ENCODE measurements around the genes ATF2 and HOXD12.

- PRO-cap, result no peak
These were observed 2.6 kb upstream of the WIPF1 start for GRCh38 chr2:174599871-174600887.

- PRO-cap, result no peak
These were observed 23.3 kb upstream of the CHRNA1 start for GRCh38 chr2:174787435-174788112.

- PRO-cap, result no peak
These were observed 43.2 kb upstream of the CHN1 start for GRCh38 chr2:175048353-175048876.

DNA sequence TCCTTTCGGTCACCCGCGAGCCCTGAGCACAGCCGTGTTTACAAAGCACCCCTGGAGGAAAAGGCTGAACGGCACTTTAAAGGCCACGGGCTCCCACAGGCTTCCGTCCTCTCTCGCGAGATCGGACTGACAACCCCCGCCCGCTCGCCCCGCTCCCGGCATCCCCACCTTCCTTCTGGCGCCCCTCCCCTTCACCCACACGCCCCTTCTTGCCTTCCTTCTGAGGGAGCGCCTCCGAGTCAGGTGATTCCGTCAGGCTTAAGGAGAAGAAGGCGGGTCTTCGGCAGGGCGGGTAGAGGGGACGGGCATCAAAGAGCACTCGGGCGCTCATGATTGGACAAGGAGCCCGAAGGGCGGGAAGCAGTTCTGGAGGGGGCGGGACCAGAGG, at the start of gene ATF2:
Gene ATF2, minus strand, starts transcription at position 131 of the 388 bp plus-strand sequence.
- PRO-cap, result bidirectional peak, plus-strand start outside the sequence, minus-strand start at position 52 of the sequence

GRCh38 chr2:175704726-175705071, 297.4 kb downstream of the LNPK start:
- PRO-cap, result no peak

DNA sequence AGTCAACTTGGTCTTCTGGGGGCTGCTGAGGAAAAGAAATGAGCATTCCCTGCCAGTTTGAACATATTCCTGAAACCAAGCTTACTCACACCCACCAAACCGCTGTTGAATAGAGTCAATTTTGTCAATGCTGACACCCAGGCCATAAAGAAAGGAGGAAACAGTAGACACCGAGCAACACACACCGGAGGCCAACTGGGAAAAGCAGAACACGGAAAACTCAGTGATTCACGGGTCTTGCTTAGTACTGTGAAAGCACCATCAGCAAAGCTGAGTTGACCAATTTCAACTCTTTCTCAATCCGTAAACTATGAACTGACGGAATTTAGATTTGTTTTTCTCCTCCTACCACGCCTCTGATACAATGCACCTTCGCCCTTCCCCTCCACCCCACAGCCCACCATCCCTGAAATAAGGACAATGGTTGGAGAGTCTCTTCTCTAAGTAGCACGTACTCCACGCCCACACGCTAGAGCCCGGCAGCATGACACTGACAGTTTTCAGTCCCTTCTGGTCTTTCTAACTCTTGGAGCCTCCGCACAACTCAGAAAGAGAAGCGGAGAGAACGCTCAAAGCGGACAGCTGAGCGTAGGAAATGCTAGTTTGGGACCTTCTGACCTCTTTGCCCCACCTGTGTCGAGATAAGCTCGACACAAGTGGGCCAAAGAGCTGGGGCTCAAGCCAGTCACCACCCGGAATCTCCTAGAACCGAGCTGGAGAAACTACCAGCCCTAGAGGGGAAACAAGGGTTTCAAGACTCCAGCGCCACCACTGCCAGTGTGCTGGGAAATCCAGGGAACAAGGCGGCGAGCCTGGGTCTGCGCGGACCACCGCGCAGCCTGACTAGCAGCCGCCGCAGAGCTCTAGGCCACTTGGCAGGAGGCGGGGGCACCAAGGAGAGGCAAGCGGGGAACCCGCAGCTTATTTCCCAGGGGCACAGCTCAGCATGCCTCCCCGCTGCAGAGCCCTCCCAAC, 618 bp downstream of the LNPK start:
- PRO-cap, result unidirectional peak, plus-strand start at position 147 of the sequence; unidirectional peak, plus-strand start at position 177 of the sequence; unidirectional peak, plus-strand start at position 503 of the sequence; bidirectional peak, plus-strand start at position 871 of the sequence, minus-strand start at position 704 of the sequence

GRCh38 chr2:176096189-176096974, 3.2 kb upstream of the HOXD12 start:
- PRO-cap, result no peak

DNA sequence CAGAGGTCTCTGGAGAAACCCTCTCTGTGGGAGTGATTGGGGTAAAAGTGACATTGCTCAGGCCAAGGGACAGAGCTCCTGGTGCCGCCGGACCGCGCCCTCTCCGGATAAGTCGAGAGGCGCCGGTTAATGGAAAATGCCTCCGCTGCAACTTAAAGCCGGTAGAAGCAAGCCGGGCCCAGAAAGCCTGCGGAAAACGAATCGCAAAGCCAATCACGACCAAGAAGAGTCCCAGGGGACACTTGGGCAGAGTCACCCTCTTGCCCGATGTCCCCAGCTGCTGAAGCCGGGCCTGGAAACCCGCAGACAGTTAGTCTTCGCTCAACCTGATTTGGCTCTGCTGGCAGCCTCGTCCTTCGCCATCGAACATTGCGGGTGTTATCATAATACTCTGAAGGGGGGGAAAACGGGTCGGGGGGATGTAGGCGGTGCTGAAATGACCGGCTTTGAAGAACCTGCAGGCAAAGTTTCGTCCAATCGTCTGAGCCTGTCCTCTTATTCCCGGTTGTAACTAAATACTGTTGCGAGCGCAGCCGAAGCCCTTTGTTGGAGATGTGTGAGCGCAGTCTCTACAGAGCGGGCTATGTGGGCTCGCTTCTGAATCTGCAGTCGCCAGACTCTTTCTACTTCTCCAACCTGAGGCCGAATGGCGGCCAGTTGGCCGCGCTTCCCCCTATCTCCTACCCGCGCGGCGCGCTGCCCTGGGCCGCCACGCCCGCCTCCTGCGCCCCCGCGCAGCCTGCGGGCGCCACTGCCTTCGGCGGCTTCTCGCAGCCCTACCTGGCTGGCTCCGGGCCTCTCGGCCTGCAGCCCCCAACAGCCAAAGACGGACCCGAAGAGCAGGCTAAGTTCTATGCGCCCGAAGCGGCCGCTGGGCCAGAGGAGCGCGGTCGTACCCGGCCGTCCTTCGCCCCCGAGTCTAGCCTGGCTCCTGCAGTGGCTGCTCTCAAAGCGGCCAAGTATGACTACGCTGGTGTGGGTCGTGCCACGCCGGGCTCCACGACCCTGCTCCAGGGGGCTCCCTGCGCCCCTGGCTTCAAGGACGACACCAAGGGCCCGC, at the start of gene HOXD12:
Gene HOXD12, plus strand, starts transcription at position 546 of the 1,060 bp plus-strand sequence.
- PRO-cap, result no peak

DNA sequence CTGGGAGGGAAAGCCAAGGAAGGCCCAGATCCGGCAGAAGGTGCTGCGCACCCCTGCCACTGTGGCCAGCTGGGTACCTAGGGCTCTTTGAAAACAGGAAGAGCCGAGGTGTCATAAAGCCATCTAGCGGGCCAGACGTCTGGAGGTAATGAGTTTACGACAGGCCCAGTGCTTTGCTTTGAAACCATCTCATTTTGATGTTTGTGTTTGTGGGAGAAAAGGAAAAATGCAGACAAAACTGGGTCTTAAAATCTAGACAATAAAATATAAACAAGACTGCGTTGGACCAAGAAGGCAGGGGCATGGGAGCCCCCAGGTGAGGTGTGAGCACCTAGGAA, 3.2 kb downstream of the HOXD9 start:
- PRO-cap, result no peak

DNA sequence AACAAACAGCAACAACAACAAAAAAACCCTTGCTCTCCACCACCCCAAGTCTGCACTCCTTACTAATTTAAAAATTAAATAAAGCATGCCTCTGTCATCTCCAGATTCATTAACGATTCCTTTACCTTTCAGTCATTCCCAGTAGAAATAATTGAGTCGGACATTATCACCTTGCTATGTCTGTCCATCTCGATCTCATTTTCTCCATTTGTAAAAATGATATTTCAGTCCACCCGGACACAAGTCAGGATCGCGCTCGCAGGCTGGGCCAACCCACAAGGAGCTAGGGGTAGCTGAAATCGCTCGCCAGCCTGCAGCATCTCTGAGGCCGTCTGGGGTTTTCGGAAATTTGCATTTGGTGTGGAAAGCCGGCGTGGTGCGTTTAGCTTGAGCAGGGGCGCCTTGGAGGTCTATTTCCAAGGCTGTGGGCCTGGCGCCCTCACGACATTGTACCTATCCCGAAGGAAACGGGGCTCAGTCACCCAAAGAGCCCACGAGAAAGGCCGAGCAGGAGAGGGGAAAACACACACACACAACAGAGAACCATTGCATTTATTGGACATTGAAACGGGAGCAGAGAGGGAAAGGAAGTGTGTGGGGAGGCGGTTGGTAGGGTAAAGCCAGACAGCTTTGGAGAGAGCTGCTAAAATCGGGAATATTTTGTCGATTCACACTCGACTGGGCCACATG, 1.4 kb upstream of the HOXD8 start:
- PRO-cap, result no peak

- PRO-cap, result no peak
These were observed 10.1 kb downstream of the HOXD8 start for GRCh38 chr2:176139494-176140091.

DNA sequence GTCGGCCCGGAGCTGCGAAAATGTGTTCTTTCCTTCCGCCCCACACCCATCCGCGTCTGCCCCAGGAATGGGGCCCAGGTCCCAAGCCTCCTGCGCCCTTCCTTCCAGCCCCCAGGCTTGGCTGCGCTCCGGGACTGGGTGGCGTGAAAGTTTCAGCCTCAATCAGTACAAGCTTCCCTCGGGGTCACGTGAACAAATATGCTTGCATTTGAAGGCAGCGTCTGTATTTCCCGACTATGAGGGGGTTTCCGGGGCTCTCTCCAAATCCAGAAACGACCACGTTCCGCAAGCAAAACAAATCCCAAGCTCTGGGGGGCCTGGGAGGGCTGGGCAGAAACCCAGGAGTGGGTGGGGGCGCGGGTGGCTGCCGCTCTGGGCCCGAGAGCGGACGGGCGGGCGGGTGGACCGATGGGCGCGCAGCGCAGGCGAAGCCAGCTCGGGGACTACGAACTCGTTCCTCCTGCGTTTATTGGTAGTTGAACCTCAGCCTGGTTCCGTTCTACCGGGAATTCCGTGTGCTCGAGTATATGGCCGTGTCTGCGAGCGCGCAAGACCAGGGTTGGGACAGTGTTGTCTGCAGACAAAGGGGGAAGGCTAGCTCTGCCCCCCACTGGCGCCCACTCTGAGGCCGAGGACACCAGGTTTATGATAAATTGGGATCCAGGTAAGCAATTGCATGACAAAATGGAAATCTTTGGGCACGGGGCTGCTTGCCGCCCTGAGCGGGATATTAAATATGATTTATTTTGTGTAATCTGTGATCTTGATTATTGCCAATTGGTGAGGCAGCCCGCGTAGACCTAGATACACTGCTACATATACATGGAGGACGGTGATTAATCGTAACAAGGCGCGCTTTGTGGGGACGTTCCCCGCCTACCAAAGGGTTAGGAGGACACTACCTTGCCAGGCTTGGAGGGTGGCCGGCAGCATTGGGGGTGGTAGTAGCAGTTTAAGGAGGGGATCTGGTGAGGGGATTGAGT, 3.6 kb downstream of the HOXD3 start:
- PRO-cap, result no peak

- PRO-cap, result no peak
These were observed 5.0 kb downstream of the HOXD3 start for GRCh38 chr2:176161944-176162678.

DNA sequence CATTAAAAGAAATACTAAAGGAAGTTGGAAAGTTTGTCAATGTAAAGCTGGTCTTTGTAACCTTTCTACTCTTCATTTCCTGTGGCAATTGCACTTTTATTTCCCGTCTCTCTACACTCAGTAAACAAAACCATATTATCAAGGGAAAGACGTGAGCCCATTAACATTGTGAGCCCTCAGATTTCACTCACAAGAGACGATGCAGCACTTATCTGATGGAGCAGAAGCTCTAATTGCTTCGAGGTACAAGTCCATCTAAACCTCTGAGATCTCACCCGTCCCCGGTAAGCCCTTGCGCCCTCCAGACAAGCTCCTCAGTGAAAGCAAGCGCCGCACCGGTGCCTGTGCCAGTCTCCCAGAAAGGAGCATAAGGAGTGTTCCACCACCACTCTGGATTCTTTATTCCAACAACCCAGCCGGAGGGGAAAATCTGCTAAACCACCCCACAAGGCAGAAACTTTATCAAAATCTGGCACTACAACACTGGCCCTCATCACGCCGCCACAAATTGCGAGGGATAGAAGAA, 942 bp upstream of the HOXD1 start:
- PRO-cap, result no peak

DNA sequence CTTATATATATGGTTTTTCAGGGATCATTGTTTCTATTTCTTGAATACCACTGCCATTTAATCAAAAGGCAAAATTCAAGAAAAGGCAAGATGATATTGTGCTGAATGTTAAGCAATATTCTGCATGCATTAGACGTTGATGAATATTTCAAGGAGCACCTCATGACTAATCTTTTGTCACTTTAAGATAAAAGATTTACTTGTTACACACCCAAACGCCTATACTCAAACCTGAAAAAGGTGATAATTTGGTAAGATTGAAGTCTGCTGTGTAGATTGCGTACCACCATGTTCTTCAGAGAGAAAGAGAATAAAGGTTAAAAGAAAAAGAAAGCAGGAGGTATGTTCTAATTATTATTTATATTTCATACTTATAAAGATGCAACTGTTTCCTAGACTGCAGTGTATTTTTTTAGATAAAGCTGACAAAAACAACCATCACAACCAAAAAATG, 196.5 kb downstream of the MTX2 start:
- PRO-cap, result no peak

DNA sequence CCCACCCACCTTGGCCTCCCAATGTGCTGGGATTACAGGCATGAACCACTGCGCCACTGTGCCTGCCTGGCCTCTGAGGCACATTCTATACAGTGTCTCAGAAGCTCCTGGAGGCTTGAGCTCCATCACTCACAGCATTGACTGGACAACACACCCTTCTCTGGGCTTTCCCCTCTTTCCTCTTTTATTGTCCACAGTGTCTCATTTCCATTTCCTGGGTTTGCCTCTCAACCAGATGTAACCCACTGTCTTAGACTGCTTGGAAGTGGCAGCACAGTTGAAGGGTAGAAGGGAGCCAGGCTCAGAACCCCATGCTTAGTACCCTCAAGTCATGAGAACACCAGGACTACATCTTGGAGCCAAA, 208.1 kb downstream of the MTX2 start:
- PRO-cap, result no peak

GRCh38 chr2:176496699-176497176, 227.5 kb downstream of the MTX2 start:
- PRO-cap, result no peak

DNA sequence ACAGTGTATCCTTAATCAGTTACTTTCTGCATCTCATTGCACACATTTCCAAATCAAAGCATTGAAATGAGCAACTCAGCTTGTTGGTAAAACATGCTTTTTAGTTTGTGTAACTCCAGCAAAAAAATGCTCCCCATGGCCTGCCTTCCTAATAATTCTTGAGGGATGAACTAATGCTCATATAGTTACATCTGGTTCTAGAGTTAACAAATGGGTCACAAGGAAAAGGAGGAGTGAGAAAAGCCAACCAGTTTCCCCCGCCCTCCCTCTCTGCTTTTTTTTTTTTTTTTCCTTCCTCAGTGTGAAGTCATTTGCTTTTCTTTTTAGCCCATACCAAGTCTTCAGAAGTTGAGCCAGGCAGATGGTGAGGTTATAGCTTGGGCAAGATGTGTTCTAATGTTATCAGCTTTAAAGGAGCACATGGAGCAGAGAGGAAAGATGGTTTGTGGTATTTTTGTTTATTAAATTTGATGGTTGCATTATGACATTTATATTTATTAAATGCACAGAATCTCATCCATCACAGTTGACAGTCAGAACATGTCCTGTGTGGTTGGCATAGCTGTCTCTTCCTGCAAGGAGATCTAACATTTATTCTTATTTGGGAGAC, 231.8 kb downstream of the MTX2 start:
- PRO-cap, result no peak

DNA sequence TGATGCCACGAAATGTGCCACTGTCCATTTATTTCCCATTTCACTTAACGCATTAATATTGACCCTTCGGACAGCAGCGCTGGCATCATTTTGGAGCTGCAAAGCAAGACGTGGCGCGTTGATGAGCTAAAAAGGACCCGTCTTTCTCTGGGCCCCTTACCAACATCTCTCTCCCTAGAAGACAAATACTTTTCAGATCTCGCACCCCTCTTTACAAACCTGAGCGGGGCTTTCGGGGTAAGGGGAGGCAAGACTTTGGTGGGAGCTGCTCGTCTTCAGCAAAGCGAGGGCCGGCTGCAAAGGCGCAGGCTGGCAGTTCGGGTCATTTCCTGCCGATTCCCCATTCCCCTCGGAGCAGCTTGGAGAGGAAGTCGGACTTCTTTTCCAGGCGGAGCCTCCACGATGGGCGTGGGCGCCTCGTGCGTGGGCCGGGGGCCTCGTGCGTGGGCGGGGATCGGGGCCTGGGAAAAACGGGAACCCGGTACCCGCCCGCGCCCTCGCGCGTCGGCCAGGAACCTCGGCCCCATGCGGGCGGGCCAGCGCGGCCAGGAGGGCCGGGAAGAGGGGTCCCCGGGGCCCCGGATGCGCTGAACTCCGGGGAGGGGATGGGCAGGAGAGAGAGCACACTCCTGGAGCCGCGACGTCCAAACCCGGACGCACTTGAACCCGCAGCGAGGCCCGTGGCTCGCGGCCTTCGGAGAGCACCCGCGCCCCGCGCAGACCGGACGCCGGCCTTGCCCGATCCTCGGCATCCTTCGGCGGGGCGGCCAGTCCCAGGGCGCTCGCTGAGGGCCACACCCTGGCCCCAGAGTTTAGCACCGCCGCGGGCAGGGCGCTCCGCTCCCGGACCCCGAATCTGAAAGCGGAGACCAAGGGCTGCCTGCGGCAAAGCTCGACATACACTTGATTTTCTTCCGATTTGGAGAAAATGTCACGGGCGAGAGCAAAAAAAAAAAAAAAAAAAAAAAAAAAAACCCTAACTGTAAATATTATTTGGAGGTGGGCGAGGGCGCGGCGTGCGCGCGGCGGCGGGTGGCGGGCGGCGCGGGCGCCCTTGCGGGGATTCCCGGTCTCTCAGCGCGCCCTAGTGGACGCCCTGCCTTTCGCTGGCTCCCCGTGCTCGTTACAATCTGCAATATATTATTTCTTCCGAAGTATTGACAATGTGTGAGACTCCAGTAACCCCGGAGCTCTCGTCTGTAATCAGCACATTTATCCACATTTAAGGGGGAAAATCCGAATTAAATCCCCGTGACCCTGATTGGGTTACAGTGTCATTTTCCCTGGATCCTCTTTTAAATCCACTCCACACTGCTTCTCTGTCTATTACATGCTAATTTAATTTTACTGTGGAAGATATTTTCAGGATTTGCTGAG, 368.5 kb downstream of the MTX2 start:
- PRO-cap, result no peak

- PRO-cap, result no peak
These were observed 320.6 kb upstream of the HNRNPA3 start for GRCh38 chr2:176891854-176892516.

Data from progenitor cell of endocrine pancreas (in vitro differentiated cells).